Transverse colon (tissue), 4 donors: ENCODE measurements around the genes CD46, PLXNA2 and CAMK1G.

GRCh38 chr1:207153142-207153435, 49.1 kb downstream of the C4BPA start:
- PRO-cap, result no peak
- RAMPAGE, long total RNA, 4 experiments, result no peak in any of the 4 experiments

GRCh38 chr1:207218974-207219570, 102.4 kb upstream of the CD55 start:
- PRO-cap, result no peak
- RAMPAGE, long total RNA, 4 experiments, result no peak in any of the 4 experiments

DNA sequence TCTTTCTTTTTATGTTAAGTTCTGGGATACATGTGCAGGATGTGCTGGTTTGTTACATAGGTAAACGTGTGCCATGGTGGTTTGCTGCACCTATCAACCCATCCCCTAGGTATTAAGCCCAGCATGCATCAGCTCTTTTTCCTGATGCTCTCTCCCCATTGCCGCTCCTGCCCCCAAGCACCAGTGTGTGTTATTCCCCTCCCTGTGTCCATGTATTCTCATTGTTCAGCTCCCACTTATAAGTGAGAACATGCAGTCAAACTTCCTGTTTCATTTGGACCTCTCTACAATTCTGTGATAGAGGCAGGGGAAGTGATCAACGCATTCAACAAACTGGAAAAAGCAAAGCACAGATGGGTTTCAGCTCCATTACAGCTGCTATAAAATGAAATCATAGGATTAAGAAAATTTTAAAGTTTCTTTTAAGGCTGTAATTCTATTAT, 23.3 kb upstream of the CD55 start:
- PRO-cap, result no peak
- RAMPAGE, long total RNA, 4 experiments, result no peak in any of the 4 experiments

- PRO-cap, result no peak
- RAMPAGE, long total RNA, 4 experiments, result no peak in any of the 4 experiments
These were observed 10.4 kb downstream of the CD55 start for GRCh38 chr1:207331831-207332304.

DNA sequence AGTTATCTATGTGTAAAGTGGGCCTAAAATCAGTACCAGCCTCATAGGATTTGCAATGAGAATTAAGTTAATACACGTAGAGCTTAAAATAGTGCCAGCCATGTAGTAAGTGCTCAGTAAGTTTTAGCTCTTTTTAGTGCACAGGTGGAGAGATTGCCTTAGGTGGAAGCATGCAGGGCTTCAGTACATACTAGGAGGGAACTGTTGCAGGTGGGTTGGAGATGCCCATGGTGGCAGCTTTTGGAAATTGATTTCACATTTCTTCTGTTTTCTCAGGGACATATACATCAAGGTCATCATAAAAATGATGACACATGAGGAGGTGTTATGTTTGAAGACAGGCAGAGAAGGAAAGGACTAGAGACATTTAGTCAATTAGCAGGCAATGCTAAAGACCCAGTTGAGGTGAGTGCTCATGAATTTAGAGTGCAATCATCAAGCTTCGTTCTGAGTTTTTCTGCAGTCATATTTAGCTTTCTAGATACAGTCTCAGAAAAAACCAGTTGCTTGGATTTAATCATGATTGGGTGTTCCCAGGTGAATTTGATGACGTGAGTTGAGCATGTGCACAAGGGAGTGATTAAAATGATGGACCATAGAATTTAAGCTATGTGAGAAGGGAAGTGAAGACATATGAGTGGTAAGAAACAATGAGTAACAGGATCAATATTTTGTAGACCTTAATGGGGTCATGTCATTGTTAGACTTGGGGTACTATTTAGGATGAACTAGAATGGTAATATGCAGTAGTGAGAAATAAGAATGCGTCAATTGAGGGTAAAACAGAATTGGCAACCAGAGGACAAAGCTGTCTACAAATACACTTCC, 41.1 kb downstream of the CD55 start:
- PRO-cap, result no peak
- RAMPAGE, long total RNA, 4 experiments, result no peak in any of the 4 experiments

- PRO-cap, result no peak
- RAMPAGE, long total RNA, 4 experiments, result no peak in any of the 4 experiments
These were observed 39.4 kb upstream of the CR2 start for GRCh38 chr1:207414574-207415212.

- PRO-cap, result bidirectional peak, plus-strand start at chr1:207752124, minus-strand start at chr1:207751858
- RAMPAGE, long total RNA, 4 experiments, result start-site peak on the plus strand in 3 of 4 experiments, at chr1:207752050-207752139 at its widest, 916 to 10,618 reads per replicate; start-site peak on the minus strand in 1 of 4 experiments, at chr1:207751858-207751866 at its widest, 7 reads per replicate
These were observed at the start of gene CD46 for GRCh38 chr1:207751548-207752213. TSS of gene CD46 (plus strand) at chr1:207752054.

- PRO-cap, result no peak
- RAMPAGE, long total RNA, 4 experiments, result no peak in any of the 4 experiments
These were observed 50.9 kb downstream of the CD46 start for GRCh38 chr1:207802720-207803109.

- PRO-cap, result no peak
- RAMPAGE, long total RNA, 4 experiments, result no peak in any of the 4 experiments
These were observed 61.9 kb downstream of the CD46 start for GRCh38 chr1:207813486-207814515.

DNA sequence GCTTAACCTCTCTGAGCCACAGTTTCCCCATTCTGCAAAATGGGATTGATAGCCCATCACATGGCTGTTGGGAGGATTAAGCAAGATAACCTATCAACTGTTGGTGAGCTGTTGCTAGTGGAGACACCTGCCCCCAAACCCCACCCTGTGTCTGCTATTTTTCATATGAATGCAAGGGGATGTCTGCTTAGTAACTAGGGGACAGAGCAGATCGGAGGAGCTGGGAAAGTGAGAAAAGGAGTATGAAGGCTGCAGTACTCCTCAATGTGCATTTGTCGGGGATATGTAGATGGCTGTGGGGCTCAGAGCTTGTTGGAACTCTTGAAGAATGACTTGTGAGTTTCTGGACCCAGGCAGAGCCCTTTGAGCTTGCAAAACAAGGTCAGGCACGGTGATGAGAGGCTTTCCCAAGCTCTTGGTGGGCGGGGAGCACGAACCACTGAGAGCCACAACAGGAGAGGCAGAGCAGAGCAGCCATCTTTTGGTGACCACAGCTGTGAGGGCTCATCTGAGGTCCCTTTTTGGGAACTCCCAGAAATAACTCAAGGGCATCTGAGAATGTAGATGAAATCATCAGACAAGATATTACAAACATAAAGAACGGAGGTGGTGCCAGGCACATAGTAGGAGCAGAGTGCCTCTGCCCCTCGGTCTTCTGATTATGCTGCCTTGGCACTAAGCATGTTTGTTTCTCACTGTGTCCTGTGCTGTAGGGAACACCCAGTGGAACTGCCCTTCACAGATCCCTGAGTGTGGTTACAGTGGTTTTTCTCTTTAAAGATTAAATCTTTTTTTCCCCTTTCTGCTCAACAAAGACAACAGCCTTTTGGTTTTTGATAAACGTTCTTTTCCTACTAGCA, 37.9 kb downstream of the CD34 start:
- PRO-cap, result no peak
- RAMPAGE, long total RNA, 4 experiments, result no peak in any of the 4 experiments

DNA sequence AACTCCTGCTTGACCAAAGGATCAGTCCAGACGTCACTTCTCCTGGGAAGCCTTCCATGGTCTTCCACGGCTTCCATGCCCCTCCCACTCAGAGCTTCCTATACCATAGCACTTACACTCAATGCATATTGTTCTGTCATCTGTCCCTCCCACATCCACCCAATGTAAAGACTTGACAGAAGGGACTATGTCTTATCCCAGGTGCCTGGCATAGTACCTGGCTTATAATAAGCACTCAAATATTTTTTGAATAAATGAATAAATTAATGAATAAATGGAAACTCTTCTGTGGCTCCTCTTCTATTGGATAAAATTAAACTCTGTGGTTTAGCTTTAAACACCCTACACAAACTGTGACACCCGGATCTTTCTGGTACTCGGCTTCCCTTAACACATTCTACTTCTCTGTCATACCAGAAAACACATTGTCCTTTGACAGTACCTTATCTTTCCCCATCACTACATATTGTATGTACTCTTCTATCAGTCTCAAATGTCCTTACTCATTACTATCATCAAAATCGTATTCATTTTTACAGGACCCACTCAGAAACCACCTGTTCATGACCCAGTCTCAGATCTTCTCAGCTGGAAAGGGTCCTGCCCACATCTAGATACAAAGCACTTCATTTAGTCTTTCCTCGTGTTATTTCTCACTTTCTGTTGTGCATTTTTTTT, 28.0 kb downstream of the CD34 start:
- PRO-cap, result unidirectional peak, minus-strand start at position 586 of the sequence
- RAMPAGE, long total RNA, 4 experiments, result no peak in any of the 4 experiments

- PRO-cap, result no peak
- RAMPAGE, long total RNA, 4 experiments, result no peak in any of the 4 experiments
These were observed 30.7 kb upstream of the CD34 start for GRCh38 chr1:207941483-207942115.

DNA sequence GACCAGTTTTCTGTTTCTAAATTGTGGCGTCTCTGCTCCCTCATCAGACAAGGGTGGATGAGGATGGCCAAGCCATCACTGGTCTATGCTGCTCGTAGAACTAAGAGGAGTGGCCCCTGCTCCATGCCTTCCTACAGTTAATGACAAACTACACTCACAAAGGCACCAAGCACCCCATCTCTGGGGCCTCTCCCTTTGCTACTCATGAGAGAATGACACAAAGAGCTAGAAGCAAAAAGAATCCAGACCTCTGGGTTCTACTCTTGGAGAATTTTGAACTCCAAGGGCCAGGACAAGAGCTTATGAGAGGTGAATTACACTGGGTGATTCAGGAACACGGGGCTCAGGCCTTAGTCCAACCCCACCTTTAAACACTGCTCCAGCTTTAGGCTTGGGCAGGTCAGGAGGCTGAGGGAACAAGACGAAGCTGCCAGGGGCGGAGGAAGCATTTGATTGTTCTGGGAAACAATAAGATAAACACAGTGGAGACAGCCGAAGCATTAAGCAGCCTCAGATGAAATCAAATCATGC, 93.5 kb downstream of the PLXNA2 start:
- PRO-cap, result bidirectional peak, plus-strand start at position 398 of the sequence, minus-strand start at position 344 of the sequence
- RAMPAGE, long total RNA, 4 experiments, result start-site peak on the minus strand in 1 of 4 experiments, centred at position 209 of the sequence, 5 reads per replicate

DNA sequence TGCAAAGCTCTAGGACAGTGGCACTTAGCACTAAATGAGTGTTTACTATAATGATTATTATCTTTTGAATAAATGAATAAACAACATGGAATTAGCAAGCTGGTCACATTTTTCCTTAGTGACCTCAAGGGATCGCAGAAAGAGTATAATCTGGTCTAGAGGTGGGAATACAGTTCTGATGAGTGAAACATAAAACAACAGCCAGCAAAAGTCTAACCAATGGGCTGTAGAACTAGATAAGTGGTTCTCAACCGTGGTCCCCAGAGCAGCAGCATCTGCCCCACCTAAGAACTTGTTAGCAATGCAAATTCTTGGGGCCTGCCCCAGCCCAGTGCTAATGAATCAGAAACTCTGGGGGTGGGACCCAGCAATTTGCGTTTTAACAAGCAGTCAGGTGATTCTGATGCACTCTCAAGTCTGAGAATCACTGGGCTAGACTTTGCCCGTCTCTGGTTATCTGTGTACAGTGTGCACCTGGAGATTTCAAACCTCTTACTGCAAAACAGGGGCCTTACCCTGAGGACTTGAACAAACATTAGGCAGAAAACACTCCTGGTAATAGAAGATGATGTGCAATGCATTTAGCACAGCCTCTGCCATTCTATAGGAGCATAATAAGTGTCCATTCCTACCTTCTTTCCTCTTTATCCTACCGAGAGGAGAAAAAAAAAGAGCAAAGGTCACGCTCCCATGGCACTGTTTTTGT, 66.6 kb downstream of the PLXNA2 start:
- PRO-cap, result bidirectional peak, plus-strand start at position 442 of the sequence, minus-strand start at position 277 of the sequence
- RAMPAGE, long total RNA, 4 experiments, result start-site peak on the minus strand in 1 of 4 experiments, centred at position 594 of the sequence, 10 reads per replicate

DNA sequence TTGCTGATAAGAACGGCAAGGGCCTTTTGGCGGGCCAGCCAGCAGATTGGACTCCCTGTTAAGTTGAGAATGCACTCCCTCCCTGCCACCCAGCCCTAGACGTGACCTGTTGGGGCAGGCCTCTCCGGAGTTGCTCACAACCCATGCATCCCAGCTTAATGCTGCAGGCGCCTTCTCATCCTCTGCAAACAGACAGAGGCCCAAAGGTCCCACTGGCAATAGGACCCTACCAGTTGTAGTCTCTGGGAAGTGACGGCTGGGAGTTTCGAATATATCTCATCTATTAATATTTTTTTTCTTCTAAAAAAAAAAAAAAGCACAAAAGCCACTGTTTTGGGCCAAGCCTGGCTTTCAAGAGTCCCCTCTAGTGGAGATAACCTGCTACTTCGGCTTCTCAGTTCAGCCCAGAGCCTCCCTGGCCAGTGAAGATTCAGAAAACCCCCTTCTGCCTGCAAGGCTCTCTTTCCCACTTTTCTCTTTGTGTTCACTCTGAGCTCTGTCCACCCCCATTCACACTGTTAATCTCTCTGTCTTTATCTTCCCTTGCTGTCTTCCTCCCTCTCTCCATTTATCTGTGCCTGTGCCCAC, 5.2 kb downstream of the PLXNA2 start:
- PRO-cap, result no peak
- RAMPAGE, long total RNA, 4 experiments, result no peak in any of the 4 experiments

- PRO-cap, result bidirectional peak, plus-strand start at chr1:208243671, minus-strand start at chr1:208243663; bidirectional peak, plus-strand start at chr1:208244125, minus-strand start at chr1:208243972; bidirectional peak, plus-strand start at chr1:208244540, minus-strand start at chr1:208244262
- RAMPAGE, long total RNA, 4 experiments, result start-site peak on the minus strand in 4 of 4 experiments, at chr1:208243769-208244333 at its widest, 40 to 2,870 reads per replicate
These were observed at the start of gene PLXNA2 for GRCh38 chr1:208243566-208244757. TSS of gene PLXNA2 (minus strand) at chr1:208244384.

DNA sequence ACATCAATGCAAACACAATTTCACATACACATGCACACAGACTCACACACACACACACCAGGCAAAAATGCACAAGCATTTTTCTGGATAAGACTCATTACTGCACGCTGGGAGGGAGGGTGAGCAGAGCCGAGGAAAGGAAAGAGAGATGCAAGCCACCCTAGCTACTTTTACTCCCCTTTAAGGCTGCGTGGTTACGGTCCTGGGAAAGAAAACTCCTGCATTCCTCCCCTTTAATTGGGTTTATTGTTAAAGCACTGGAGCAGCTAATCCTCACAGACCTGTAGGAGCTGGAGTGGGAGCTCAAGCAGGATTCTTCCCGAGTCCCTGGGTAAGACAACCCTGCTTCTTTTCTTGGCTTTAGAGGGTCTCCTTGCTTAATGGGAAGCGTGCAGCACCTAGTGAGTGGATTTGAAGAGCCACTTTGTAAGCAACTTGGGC, at the start of gene CAMK1G:
Gene CAMK1G (plus strand): TSS at position 273 of the 441 bp plus-strand sequence.
- PRO-cap, result no peak
- RAMPAGE, long total RNA, 4 experiments, result no peak in any of the 4 experiments

DNA sequence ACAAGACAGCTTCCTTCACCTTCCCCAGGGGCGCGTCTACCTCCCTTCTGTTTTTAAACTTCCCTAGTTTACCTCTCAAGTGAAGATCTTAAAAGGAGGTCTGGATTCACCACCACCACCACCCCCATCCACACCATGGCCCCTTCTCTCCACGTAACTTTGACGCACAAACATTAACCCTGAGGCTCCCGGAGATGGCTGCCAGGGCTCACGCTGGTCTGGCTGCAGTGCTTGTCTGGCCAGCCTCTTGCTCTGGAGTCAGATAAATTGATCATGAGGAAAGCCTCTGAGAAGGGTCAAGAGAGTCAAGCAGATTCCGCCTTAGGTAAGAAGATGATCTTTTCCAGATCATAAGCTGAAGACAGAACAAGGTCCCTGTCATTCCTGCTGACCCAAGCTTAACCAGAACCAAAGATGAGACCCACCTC, 932 bp downstream of the CAMK1G start:
- PRO-cap, result no peak
- RAMPAGE, long total RNA, 4 experiments, result no peak in any of the 4 experiments

- PRO-cap, result no peak
- RAMPAGE, long total RNA, 4 experiments, result no peak in any of the 4 experiments
These were observed 26.4 kb downstream of the LAMB3 start for GRCh38 chr1:209625680-209626280.

- PRO-cap, result no peak
- RAMPAGE, long total RNA, 4 experiments, result no peak in any of the 4 experiments
These were observed 24.2 kb downstream of the LAMB3 start for GRCh38 chr1:209627993-209628430.